ENCODE data around the gene CRELD2.

GRCh38 chr22:49605472-49605719, 222.3 kb downstream of the BRD1 start:
- PRO-cap: no peak

- PRO-cap: unidirectional peak, minus-strand start at chr22:49669409
Observed at GRCh38 chr22:49669232-49669685, 158.4 kb downstream of the BRD1 start.

DNA sequence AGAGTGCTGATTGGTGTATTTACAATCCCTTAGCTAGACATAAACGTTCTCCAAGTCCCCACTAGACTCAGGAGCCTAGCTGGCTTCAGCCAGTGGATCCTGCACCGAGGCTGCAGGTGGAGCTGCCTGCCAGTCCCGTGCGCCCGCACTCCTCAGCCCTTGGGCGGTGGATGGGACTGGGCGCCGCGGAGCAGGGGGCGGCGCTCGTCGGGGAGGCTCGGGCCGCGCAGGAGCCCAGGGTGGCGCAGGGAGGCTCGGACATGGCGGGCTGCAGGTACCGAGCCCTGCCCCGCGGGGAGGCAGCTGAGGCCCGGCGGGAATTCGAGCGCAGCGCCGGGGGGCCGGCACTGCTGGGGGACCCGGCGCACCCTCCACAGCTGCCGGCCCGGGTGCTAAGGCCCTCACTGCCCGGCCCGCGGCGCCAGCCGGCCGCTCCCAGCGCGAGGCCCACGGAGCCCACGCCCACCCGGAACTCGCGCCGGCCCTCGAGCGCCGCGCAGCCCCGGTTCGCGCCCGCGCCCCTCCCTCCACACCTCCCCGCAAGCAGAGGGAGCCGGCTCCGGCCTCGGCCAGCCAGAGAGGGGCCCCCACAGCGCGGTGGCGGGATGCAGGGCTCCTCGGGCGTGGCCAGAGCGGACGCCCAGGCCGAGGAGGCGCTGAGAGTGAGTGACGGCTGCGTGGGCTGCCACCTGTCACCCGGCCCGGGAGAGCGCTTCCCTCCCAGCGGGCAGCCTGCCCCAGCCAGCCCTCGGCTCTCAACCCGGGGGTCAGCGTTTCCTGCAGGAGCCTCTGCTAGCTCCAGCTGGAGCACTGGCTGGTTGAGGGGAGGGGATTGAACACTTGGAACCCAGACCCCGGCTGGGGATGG, 157.4 kb downstream of the BRD1 start:
- PRO-cap: no peak

DNA sequence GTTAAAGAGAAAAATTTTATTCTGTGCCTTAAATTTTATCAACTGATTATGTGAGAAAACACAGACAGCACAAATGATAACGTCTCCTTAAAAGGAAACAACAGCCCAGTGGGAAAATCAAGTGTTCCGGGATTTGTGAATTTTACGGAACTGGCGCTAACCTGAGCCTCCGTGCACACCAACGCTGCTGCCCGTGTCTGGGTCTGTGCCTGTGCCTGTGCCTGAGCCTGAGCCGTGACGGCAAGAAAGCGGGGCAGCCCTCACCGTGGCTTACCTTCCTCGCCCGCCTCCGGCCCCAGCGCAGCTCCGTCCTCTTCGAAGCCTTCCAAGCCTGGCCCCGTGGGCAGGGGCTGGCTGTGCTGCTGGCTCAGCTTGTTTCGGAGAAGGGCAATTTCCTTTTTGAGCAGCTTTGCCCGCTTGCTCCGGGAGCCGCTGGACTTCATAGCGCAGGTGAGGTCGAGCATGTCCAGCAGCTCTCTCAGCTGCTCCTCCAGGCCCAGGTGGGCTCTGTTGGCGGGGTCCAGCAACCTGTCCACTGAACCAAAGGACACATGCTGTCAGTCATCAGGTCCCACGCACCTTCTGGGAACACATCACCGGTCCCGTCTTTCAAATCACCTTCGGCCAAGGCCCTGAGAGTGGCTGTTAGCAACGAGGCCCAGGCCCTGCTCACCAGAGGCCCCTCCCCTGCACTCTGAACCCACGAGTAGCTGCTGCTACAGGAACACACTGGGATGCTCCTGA, 33.7 kb downstream of the BRD1 start:
- PRO-cap: no peak

DNA sequence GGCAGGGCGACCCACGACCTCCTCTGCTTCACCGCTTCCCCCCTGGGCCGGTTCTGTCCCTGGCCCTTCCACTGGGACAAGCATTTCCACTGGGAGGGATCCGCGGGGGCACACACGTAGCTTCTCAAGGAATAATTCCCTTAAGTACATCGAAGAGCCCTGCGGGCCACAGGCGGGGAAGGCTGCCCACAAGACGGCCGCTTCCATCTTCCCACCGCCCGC, 1.4 kb downstream of the BRD1 start:
- PRO-cap: no peak

DNA sequence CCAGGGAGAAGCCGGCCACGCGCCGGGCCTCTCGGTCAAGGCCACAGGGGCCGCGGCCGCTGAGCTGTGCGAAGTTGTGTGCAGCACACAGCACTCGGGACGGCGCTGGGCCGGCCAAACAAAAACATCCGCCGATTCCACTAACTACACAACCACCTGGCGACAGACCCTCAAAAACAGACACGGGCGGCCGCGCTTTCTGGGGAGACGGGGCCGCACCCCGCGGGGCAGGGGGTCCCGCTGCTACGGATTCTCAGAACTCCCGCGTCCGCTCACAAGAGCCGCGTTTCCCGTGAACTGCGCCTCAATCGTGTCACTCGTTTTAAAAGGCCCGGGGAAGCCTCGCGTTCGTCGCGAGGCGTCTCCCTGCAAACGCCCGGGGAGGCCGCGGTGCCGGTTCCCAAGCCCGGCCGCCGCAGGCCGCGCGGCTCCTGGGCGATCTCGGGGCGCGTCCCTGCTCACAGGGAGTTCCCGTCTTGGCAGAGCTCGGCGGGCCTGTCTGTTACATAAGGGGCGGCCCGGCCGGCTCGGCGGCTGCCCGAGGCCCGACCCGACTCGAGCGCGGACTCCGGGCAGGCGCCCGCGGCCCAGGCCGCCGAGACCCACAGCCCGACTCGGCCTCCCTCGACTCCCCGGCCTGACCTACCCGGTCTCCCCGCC, 951 bp downstream of the BRD1 start:
- PRO-cap: unidirectional peak, plus-strand start at position 179 of the sequence; unidirectional peak, plus-strand start at position 371 of the sequence

DNA sequence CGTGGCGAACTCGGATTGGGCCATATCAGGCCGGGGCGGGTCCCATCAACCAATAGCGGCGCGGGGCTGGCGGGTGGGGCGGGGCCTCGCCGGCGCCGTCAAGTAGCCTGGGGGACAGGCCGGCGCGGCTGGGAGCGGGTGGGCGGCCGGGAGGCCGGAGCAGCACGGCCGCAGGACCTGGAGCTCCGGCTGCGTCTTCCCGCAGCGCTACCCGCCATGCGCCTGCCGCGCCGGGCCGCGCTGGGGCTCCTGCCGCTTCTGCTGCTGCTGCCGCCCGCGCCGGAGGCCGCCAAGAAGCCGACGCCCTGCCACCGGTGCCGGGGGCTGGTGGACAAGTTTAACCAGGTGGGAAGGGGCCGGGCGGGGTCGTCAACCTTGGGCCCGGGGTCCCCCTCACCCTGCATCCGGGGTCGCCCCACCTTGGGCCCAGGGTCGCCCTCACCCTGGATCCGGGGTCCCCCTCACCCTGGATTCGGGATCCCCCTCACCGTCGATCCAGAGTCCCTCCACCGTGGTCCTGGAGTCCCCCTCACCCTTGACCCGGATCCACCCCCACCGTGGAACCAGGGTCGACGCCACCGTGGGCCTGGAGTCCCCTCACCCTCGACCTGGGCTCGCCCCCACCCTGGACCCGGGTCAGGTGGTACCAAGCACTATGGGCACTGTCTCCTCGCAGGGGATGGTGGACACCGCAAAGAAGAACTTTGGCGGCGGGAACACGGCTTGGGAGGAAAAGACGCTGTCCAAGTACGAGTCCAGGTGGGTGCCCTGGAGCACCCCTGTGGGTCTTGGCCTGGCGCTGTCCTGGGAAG, at the start of gene CRELD2:
Gene CRELD2, plus strand, starts transcription at position 81 of the 812 bp plus-strand sequence.
- PRO-cap: bidirectional peak, plus-strand start at position 128 of the sequence, minus-strand start outside the sequence

DNA sequence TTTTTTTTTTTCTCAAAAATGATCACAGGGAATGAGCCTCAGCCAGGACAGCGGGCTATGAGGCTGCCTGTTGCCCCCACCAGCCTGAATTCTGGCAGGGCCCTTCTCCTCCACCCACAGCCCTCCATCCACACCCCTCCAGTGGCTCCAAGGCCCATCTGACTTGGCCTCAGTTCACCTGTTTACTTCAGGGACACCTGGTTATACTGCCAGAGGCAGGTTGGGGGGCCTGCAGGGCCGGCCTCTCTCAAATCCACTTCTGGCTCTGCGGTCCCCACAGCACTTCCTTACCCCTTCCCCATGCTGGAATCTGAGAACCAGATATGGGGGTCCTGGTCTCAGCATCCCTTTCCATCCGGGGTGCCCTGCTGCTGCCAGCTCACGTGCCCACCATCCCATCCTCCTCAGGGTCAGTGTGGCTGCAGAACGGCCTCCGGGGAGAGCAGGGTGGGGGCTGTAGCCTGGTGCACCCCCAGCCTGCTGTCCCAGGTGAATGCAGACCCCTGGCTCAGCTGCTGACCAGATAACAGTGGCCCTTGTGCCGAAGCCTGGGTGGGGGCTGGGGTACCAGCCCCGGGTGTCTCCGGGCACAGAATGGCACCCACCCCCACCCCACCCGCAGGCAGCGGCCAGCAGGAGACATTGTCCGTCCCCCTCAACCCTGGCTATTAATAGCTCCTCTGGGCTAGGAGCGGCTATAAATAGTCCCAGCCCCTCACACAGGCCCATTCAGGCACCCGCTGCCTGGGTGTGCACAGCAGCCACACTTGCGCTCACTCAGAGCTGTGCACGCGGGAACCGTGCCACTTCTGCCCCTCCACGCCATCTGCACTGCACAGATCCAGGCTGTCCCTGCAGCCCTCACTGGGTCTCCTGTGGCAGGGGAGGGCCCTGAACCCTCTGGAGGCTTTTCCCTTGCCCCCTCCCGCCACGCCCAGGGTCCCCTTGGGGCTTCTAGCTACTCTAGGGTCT, 18.5 kb downstream of the CRELD2 start:
- PRO-cap: no peak

DNA sequence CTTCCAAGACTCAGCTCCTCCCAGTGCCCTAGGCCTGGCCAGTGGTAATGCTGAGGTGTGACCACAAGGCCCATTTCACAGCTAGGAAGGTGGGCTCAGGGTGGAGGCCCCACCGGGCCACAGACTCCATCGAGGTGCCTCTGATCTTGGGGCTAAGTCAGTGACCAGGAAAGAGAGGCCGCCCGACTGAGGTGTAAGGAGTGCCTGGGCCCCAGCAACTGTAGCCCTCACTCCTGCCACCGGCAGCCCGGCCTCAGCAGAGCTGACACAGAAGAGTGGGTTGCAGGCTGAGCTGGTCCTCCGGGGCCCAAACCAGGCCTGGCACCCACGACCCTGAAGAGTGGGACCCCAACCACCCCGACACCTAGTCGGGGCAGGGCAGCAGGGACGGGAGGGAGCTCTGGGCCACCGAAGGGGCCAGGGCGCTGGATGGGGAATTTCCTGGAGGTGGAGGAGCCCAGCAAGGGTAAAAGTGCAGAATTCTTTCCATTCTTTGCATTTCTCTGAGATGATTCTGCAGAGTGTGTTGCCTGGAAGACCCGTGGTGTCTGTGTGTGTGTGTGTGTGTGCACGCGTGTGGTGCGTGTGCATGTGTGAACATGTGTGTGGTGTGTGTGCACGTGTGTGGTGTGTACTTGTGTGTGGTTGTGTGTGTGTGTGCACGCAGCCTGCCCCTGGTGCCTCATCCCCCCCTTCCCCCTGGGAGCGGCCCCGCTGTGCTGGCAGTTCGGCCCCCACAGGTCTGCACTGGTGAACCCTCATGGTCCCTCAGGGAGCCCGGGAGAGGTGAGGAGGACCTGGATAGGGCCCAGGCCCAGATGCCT, 8.3 kb upstream of the PIM3 start:
- PRO-cap: no peak

DNA sequence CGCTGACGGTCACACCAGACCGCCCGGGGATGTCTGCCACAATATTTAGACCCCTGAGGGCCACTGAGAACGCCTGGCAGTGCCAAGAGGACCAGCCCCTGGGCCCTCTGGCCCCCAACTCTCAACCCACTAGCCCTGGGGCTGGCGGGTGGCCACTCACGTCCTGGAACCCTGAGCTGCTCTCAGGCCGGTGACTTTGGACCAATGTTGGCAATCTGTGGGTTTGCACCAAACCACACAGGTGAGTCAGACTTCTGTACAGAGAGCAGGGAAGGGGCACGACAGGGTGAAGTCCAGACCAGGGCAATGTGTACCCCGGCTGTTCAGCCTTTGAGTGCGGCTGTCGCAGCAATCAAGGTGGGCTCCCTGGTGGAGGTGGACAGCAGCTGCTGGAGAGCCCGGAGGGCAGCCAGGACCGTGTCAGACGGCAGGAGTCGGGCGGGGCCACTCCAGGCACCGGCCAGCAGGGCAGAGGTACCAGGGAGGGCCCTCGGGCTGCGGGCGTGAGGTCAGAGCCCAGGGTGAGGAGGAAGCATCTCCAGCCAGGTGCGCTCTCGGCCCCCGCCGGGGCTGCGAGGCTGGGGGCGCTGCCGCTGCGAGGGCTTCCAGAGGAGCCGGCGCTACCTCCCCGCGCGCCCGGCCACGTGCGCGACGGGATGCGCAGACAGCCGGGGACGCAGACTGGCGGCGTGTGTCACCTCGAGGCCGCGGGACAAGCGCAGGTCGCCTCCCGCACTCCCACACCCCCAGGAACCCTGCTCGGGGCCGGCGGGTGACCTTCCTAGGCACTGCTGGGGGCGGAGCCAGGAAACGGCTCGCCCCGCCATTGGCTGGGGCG, 803 bp upstream of the PIM3 start:
- PRO-cap: bidirectional peak, plus-strand start outside the sequence, minus-strand start at position 757 of the sequence

DNA sequence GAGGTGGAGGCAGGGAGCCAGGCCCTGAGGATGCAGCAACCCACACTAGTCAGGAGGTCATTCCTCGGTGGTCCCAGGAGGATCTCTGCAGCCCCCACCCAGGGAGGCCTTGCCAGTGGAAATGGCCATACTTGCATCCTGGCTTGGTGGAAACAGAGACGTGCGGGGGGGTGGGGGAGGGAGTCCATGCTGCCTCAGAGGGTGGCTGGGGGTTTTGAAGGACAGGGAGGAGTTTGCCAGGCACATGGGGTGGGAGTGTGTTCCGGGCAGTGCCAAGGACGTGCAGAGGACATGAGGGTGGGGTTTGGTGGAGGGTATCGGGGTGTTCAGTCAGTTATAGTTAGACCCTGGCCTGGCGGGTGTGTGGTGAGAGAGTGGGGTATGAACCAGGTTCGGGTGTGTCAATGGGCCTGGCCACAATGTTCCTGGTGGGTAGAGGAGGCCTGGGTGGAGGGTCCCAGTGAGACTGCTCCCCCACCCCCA, 3.8 kb downstream of the PIM3 start:
- PRO-cap: no peak

DNA sequence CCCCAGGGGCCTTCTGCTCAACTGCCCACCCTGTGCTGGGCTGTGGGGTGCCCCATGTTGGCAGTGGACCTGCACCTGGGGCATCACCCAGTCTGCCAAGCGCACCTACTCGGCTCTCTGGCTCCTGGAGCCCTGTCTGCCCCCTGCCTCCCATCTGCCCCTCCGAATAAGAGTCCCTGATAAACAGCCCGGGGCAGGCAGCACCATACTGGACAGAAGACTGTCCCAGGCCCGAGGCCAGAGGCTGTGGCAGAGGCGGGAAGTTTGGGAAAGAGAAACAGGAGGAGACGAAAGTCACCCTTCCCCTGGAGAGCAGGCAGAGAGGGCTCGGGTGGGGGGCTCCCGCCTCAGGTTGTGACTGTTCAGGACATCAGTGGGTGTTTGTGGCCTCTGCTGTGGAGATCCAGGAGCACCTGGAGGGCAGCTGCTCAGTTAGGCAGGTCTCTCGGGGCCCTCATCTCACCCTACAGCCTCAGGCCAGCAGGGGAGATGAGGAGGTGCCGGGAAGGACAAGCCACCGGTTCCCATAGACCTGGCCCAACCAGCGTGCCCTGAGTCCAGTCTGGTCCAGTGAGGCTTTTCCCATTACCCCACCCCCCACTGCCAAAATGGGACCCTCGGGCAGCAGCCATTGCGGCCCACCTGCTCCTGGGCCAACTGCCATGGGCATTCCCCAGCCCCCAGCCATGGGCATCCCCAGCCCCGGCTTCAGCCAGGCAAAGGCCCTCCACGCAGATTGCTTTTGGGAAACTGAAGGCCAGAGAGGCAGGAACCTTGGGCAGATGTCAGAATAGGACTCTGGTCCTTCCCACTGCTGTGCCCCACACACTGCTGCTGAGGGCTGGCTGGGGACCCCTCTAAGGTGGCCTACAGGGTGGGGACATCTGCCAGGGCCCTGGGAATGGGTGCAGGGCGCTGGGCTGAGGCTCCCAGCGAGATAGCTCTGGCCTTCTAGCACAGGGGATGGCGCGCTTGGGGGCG, 4.5 kb downstream of the PIM3 start:
- PRO-cap: no peak

DNA sequence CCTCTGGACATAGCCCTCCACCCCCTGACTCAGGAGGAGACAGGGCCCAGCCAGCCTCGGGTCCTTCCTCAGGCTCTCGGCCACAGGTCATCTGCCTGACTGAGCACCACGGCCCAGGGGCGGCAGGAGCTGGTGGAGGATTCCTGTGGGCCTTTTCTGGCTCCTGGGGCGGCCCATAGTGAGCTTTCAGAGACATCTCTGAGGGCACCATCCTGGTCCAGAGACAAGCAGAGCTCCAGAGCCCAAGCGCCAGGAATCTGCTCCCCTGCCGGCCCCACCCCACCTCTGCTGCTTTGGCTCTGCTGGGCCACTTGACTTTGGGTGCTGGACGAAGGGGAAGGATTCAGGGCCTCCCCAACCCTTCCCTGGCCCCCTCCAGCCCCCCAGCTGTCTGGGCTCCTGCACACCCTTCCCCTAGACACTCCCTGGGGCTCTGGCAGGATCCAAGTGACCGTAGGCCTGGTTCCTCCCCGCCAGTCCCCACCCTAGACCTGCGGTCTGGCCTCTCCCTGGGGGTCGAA, 5.3 kb downstream of the PIM3 start:
- PRO-cap: no peak

DNA sequence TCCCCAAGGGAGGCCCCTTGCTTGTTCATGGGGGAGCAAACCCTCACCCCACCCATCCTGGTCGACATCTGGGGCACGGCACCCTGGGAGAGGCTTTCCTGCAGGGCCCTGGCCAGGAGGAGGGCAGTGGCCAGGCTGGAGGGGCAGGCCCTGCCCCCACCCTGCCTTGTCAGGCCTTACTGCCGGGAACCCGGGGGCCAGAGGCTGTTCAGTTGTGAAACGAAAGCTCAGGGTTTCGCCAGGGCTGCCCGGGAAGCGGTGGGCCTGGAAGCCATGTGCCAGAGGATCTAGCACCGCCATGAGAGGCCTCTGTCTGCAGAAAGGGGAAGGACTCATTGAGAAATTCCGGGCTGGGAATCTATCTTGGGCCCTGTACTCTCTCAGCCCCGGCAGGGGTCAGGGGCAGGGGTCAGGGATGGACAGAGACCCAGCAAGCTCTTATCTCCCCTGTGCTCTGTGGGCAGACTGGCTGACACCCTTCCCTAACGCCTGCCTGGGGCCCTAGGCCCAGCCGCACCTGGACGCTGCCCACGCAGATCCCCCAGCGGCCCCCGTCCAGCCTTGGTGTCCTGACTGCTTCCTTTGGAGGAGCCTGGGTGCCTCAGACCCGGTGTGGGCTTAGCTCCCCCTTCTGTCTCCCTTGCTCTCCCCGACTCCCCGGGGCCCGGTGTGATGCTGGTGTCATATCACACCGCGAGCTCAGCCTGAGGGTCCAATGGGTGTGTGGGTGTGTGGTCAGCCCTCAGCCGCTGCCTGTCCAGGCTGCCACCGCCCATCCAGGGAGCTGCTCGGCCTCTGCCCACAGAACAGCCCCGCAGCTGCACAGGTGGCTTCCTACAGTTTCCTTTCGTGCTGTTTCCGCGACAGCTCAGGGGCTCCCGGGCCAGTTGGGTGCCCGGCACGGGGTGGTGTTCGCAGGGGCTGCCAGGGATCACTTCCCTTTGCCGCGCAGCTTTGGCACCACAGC, 6.4 kb downstream of the PIM3 start:
- PRO-cap: no peak

DNA sequence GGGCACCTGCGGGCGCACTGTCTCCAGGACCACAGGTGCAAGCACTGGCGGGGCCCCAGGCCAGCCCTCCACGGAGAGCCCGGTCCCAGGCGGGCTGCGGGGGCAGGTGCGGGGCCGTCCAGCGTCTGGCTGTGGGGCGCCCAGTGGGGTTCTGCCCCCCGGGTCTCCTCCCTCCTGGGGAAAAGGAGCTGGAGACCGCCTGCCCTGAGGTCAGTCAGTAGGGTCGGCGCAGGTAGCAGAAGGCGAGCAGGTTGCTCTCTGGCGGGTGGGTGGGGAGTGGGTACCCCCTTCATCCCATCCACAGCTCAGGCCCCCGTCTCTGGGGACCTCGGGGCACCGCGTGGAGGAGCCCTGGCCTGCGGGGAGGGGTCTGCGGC, 11.2 kb downstream of the PIM3 start:
- PRO-cap: no peak

- PRO-cap: no peak
Observed at GRCh38 chr22:49980813-49981620, 20.4 kb downstream of the PIM3 start.

DNA sequence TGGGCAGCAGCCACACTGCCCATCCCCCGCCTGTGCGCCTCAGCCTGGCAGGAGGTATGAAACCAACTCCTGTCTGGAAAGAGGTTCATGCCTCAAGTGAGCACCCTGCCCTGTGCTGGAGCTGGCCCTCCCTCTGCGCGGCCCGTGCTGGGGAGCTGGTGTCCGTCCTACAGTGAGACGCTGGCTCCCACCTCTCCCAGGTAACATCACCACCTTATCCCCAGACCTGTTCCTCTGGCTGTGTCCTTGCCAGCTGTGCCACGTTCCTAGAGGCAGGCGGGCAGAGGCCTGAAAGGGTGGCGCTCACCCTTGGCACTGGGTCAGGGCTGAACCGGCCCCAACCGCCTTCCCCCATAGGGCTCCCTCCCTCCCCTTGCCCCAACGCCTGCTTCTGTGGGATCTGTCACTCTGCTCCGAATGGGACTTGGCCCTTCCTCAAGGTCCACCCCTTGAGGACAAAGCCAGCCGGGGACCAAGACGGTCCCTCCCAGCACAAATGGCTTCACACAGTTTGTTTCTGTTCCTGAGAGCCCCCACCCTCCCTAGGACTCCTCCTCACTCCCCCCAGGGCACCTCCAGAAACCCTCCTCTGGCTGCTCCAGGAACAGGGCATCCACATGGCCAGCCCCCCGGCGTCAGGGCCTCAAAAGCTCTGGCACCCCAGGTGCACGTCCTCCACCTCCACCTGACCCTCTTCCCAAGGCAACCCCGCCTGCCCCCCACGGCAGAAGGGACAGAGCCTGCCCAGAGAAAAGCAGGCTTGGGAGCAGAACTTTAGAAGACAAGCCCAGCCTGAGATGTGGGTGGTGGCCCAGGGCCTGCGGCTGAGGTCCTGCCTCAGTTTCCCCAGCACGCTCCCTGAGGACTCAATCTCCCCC, 2.8 kb upstream of the TRABD start:
- PRO-cap: no peak

- PRO-cap: no peak
Observed at GRCh38 chr22:50189643-50190058, 3.9 kb downstream of the TRABD start.

DNA sequence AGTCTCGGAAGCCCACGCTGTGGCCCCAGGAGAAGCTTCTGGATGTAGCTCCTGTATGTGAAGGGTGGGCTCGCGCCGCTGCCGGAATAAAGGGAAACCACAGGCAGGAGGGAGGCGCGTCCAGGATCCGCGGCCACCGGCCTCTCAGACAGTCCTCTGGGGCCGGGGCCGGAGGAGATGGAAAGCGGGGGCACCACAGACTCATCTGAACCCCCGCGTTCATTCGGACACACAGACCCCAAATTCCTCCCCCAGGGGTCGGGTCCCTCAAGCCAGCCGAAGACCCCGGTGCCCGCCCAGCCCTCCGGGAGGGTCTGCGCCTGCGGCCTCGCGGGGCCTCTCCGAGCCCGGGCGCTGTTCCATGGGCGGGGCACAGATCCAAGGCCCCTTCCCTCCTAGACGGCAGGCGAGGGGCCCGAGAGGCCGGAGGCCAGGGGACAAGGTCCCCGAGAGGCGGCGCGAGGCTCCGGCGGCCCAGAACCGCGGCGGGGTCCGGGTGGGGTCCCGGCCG, 608 bp upstream of the SELENOO start:
- PRO-cap: no peak

- PRO-cap: no peak
Observed at GRCh38 chr22:50206050-50207266, 5.6 kb downstream of the SELENOO start.

Measured in A673 (cell line).